ENCODE data around the gene GPR12.

DNA sequence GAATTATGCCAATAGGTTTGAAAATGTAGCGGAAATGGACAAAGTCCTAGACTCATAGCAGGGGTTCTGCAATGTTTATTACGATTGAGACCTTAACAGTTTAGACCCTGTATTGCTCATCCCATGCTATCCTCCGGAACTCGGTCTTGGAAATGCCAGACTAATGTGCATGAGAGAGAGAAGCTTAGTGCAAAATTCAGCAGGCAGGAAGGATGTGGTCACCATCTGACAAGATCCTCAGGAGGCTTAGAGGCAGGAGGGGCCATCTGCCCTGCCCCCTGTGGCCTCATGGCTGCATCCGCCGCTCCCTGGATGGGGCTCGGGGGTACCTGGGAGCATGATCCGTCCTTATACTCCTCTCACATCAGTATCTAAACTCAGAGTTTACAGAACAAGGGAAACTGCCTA is 39.4 kb downstream of the GPR12 start:
- PRO-cap: no peak

DNA sequence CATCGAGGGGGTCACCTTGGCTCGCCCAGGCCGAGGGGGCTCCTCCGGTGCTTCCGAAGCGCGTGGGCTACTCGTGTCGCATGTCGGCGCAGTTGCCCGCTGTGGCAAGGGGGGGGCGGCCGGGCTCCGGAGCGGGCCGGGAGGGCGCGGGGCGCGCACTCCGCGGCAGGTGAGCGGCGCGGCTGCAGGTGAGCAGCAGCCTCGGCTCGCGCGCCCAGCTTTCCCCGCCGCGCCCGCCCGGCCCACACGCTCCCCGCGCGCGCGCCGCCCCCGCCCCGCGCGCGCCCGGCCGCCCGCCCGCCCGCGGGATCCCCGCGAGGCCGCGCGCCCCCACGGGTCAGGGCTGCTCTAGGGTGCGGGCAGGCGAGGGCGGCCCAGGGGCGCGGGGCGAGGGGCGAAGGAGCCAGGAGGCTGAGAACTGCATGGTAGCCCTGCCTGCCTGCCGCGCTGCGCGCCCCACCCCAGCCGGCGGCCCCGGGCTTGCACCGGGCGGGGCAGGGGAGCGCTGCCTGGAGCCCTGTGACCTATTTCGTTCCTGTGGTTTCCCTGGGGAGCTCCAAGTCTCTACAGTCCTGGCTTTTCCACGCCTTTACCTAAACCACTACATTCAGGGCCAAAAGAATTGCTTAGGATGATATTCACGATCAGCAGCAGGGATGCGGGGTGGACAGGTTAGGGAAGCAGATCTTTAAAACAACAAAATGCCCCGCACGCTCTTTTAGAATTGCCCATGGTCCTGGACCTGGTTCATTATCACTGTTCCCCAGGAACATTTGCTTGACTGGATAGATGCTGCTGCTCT is at the start of gene GPR12:
TSS of gene GPR12 (minus strand) at position 223 of the 802 bp plus-strand sequence.
- PRO-cap: unidirectional peak, plus-strand start at position 158 of the sequence

DNA sequence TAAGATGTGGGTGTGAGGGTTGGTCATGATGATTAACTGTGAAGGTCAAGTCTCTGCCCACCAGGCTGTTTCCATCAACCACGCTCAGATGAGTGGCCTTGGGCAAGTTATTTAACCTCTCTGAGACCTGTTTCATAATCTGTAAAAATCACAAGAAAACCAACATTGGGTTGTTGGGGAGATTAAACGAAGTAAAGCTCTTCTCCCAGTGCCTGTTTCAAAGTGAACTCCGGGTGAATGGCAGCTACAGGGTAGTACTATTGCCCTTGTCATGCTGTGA is 153.3 kb downstream of the USP12 start:
- PRO-cap: no peak

DNA sequence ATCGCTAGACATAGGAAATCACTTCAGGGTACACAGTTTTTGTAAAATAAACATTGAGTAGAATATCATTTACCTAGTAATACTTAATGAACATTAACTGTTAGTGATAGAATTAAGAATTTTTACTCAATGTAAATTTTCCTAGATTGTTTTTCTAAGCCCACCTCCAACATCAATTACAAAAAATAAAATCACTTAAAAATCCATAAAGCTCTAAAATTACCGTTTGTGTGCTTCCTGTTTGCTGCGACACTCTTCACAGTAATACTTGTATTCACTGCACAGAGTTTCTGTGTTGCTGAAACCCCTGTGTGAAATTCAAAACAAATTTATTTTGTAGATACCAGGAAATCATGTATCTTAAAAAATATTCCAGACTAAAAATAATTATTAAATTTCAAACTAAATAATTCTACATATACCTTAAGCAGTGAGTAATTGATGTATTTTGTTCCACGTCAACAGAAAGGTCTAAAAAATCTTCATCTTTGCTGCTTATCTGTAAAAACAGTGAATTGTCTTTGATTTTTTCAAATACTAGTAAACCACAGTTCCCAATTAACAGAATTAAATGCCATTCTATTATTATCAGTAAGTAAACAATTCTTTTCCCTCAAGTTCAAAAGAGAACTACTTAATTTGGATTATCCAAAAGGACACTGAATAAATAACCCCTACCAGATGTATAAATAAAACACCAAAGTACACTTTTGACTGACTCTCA is 81.8 kb downstream of the USP12 start:
- PRO-cap: no peak

DNA sequence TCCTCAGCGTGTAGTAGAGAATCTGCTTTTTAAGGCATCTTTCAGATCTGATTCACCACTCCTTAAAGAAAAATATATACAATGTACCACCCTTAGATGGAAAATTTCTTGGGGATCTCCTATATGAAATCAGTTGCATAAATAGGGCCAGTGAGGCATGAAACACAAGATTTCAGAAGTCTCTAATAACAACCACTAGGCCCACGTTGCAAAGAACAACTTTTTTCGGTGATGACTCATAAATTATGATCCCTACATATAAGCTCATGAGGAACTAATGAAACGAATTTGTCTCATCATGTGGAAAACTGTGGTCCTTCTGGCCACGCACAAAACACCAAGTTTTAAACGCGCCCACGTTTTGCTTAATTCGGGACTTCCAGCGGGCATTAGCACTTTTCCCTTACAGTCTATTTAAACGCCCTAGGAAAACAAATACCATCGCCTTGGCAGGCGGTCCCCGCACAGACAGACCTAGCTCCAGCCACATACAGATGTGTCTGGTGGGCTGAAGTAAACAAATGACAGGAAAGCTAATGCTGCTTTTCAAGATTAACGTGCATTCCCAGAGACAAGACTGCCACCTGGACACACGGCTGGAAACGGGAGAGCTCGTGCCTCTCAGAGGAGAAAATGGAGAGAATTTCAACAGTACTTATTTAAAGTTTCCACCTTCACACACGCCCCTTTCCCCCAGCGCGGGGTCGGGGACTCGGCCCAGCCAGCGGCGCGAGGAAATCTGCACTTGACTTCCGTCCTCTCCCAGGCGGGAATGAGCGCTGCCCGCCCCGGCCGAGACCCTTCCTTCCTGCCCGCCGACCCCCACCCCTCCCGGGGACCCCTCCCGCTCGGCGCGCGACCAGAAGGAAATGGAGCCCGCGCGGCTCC is 1.1 kb downstream of the USP12 start:
- PRO-cap: unidirectional peak, plus-strand start at position 465 of the sequence; bidirectional peak, plus-strand start outside the sequence, minus-strand start at position 774 of the sequence

DNA sequence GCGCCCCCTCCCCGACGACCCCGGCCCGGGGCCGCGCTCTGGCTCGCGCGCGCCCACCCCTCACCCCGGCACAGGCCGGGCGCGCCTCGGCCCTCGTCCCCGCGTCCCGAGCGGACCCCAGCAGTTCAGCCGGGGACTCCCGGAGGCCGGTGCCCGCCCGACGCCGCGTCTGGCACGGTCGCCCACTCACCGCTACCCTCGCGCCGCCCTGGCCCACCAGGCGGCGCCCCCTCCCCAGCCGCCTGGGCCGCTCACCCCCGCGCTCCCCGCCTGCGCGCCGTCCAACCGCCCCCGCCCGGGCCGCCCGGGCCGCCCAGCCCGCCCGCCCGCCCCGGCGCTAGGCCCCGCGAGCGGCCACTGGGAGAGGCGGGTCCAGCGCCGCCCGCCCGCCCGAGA is 456 bp downstream of the USP12 start:
- PRO-cap: bidirectional peak, plus-strand start at position 63 of the sequence, minus-strand start outside the sequence; bidirectional peak, plus-strand start at position 123 of the sequence, minus-strand start at position 171 of the sequence

DNA sequence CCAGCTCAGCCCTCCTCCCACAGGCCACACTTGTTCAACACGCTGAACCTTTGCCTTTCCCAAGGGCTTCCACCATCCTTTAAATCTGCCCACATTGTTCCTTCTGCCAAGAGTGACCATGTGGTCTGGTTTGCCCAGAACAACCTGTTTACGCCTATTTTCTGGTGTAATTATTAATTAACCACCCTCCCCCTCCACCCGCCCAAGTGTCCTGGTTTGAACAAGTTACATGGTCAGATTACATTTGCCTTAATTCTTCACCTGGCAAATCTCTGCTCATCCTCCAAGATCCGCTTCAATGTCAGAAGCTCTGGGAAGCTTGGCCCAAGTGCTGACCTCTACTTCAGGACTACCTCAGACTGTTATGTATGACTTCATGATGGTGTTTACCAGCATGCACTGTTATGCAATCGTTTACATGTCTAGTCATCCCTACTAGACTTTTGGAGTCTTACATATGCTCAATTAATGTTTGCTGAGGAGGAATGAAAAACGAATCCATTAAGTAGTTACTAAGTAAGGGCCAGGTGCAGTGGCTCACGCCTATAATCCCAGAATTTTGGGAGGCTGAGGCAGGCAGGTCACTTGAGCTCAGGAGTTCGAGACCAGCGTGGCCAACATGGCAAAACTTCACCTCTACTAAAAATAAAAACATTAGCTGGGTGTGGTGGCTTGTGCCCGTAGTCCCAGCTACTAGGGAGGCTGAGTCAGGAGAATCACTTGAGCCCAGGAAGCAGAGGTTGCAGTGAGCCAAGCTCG is 12.2 kb upstream of the USP12 start:
- PRO-cap: no peak

- PRO-cap: no peak
These were observed 1.9 kb downstream of the RASL11A start for GRCh38 chr13:27272645-27272872.

- PRO-cap: no peak
These were observed 64.8 kb upstream of the GSX1 start for GRCh38 chr13:27727488-27727807.

DNA sequence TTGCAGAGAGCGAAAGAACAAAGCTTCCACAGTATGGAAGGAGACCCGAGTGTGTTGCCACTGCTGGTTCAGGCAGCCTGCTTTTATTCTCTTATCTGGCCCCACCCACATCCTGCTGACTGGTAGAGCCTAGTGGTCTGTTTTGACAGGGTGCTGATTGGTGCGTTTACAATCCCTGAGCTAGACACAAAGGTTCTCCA is 44.9 kb upstream of the GSX1 start:
- PRO-cap: no peak

DNA sequence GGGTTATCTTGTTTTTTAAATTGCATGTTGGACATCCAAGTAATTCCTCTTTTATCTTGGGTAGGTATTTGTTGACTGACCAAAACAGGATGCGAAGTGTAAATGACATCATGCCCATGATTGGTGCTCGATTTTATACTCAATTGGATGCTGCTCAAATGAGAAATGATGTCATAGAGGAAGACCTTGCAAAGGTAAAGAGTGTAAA is 141.9 kb downstream of the PAN3 start:
- PRO-cap: no peak

DNA sequence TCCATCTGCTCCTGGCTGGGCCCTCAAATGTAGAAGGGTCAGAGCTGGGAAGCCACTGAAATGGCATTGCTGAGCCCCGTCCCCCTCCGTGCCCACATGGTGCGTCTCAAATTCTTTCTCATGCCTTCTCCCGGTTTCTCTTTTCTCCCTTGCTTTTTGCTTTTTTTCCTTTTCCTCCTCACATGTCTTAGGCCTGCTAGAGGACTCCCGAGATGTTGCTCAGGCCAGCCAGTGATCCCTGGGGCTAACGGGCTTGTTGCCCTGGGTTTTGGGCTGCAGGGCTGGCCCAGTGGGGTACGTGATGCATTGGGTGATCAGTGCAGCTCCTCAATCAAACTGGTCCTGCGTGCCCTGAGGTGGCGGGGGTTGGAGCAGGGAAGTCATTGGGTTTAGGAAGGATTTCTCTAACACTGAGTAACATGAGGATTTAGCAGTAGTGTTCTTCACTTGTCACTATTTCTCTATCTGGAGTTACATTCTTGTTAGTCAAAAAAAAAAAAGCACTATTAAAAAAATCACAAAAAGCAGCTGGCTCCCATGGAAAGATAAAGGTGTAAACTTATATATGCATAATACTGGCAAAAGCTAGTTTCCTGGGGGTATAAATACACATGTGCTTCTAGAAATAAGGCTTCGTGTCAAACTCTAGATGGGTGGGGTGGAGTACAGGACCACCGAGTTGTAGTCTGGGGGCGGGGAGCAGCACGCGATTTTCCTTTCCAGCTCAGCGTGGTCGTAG is 164.3 kb downstream of the PAN3 start:
- PRO-cap: no peak

- PRO-cap: no peak
These were observed 167.6 kb downstream of the PAN3 start for GRCh38 chr13:28305950-28306342.

- PRO-cap: no peak
These were observed 27.0 kb downstream of the FLT1 start for GRCh38 chr13:28467991-28468332.

GRCh38 chr13:28492510-28493087 is 2.3 kb downstream of the FLT1 start:
- PRO-cap: no peak

- PRO-cap: no peak
These were observed 656 bp upstream of the FLT1 start for GRCh38 chr13:28495724-28495844.

- PRO-cap: no peak
These were observed 63.5 kb upstream of the FLT1 start for GRCh38 chr13:28558117-28559098.

GRCh38 chr13:28716118-28716962 is 2.4 kb downstream of the SLC46A3 start:
- PRO-cap: no peak

DNA sequence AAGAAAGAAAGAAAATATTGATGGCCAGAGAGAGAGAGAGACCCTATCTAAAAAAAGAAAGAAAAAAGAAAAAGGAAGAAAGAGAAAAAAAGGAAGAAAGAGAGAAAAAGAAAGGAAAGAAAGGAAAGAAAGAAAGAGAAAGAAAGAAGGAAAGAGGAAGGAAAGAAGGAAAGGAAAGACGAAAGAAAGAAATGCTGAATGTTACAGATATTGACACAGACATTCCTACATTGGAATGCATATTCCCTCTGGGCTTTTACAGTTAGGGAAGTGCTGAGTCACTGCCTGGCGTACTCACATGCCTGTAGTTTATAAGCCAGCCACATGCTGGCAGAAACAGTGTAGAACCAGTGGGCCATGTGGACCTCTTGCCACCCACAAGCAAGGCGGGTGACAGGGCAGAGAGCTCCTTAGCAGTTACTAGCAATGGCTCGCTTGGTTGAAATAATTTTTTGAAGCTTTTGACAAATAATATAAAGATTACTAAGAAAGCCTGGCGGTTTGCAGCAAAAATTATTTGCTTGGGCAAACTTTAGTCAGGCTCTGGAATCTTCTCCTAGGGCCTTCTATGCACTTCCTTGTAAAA is 34.7 kb upstream of the SLC46A3 start:
- PRO-cap: unidirectional peak, plus-strand start at position 342 of the sequence

GRCh38 chr13:29438267-29439191 is 157.0 kb downstream of the SLC7A1 start:
- PRO-cap: no peak